Ureter (tissue), 1 donor: ENCODE data around the gene TRMU.

DNA sequence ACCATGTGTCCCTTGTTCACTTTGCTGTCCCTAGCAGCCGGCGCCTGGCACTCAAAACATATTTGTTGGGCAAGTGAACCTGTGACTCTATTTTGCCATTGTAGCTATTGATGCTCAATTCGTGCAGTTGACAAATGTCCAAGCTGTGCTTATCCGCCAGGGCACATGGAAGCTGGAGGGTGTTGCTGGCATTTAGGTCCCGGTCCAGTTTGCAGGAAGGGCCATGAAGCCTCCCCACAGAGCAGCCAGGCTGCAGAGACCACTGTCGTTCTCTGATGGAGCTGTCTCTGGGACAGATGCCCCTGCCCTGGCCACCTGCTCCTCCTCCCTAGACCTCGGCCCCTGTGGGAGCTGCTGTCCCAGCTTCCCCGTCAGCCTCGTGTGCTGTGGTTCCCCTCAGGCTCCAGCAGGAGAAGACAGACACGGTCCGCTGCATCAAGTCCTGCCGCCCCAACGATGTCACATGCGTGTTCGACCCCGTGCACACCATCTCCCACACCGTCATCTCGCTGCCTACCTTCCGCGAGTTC, 71.5 kb downstream of the FBLN1 start:
- PRO-cap = no peak

- PRO-cap = no peak
Observed at GRCh38 chr22:45785297-45786117, 113.9 kb downstream of the ATXN10 start.

GRCh38 chr22:46036799-46037004, 59.7 kb upstream of the WNT7B start:
- PRO-cap = no peak

DNA sequence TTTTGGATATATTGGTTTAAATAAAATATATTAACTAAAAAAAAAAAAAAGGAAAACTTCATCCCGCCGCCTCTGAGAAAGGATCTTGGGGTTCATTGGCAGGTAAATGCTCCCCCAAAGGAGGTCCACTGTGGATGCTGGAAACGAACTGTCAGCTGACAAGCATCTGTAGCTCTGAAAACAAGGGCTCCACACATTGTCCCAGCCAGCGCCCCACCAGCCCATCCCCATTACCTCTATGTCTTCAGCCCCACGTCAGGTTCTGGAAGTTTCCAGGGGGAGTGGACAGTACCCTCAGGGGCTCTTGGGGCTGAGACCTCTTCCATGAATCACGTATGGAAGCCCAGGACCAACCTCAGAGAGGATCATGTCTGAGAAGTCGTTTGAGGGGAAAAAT, 66.4 kb upstream of the WNT7B start:
- PRO-cap = no peak

- PRO-cap = no peak
Observed at GRCh38 chr22:46044263-46044453, 67.2 kb upstream of the WNT7B start.

DNA sequence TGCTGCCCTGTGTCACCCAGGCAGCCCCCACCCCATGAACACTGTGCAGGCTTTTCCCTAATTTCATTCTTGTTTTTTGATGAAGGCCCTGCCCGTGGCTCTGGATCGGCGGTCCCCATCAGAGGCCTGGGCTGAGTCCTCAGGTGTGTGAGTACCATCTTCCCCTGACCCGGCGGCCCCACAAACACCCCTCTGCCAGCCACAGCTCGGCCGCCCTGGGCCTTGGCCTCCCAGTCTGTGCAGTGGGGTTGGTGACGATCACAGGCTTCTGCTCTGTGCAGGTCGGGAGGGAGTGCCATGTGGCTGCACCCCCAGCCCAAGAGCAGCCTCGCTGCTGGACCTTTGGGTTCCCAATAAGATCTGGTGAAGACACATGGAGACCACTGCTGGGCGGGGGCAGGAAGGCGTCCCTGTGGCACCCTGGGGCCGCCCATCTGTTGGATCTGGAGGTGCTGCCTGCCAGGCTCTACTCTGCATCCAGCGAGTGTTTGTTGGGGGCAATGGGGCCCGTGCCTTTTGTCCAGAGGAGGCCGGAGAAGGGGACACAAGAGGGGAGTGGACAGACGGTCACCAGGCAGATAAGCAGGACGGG, 47.1 kb upstream of the PPARA start:
- PRO-cap = no peak

GRCh38 chr22:46149280-46150198, 787 bp upstream of the PPARA start:
- PRO-cap = no peak

GRCh38 chr22:46163240-46163962, 13.1 kb downstream of the PPARA start:
- PRO-cap = no peak

DNA sequence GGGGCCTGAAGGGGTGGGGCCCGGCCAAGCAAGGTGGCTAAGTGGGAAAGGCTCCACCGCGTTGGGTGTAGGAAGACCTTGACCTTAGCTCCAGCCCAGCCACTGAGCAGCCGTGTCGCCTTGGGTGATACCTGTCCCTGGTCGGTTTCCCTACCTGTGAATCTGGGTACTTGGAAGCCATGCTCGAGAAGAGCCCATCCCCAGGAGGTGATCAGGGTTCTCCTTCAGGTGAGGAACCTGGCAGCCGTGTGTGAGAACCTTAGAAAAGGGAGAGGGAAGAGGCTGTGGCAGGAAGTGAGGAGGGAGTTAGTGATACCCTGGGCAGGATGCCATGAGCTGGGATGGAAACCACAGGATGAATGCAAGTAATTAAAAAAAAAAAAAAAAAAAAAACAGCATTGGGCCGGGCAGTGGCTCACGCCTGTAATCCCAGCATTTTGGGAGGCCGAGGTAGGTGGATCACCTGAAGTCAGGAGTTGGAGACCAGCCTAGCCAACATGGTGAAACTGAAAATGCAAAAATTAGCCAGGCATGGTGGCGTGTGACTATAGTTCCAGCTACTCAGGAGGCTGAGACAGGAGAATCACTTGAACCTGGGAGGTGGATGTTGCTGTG, 21.7 kb downstream of the PPARA start:
- PRO-cap = no peak

GRCh38 chr22:46203076-46203569, 47.0 kb downstream of the CDPF1 start:
- PRO-cap = no peak

GRCh38 chr22:46213976-46214502, 36.1 kb downstream of the CDPF1 start:
- PRO-cap = no peak

- PRO-cap = no peak
Observed at GRCh38 chr22:46239347-46240646, 10.3 kb downstream of the CDPF1 start.

GRCh38 chr22:46244983-46245997, 4.8 kb downstream of the CDPF1 start:
- PRO-cap = no peak

DNA sequence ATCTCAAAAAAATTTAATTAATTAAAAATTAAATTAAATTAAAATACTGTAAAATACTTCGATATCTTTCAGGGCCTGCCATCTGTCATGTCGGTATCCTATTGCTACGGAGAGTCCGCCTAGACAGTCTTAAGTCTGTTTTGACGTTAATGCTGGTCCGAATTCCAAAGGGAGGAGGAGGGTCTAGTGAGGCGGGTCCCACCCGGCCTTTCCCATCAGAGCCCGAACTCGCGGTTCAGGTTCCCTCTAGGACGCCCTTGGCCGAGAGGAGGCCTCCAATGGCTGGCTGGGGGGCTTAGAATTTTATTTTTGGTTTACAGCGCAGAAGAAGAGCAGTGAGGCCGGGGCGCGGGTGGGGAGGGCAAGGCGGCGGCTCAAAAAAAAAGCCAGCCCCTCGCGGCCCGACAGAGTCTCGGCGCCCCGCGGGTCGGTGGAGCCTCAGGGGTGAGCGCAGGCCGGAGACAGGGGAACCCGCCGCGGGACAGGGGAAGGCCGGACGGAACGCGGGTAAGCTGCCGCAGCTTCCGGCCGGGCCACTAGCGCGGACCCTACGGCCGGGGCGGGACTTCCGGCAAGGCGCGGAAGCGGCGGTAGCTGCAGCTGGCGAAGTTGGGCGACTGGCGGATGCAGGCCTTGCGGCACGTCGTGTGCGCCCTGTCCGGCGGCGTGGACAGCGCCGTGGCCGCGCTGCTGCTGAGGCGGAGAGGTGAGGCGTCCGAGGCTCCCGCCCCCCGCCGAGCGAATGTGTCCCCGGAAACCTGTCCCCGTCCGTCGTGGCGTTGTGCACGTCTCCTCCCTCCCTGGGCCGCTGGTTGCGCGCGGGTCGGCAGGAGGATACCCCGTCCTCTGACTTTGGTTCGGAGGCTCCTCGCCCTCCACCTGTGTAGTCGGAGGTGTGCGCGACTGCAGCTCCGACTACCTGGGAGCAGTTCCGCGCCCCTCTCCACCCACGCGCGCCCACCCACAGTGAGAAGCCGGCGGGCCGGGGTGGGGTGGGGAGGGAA, at the start of gene TRMU:
Gene TRMU (plus strand): TSS at position 574 of the 1,004 bp plus-strand sequence.
- PRO-cap = bidirectional peak, plus-strand start at position 593 of the sequence, minus-strand start at position 483 of the sequence

DNA sequence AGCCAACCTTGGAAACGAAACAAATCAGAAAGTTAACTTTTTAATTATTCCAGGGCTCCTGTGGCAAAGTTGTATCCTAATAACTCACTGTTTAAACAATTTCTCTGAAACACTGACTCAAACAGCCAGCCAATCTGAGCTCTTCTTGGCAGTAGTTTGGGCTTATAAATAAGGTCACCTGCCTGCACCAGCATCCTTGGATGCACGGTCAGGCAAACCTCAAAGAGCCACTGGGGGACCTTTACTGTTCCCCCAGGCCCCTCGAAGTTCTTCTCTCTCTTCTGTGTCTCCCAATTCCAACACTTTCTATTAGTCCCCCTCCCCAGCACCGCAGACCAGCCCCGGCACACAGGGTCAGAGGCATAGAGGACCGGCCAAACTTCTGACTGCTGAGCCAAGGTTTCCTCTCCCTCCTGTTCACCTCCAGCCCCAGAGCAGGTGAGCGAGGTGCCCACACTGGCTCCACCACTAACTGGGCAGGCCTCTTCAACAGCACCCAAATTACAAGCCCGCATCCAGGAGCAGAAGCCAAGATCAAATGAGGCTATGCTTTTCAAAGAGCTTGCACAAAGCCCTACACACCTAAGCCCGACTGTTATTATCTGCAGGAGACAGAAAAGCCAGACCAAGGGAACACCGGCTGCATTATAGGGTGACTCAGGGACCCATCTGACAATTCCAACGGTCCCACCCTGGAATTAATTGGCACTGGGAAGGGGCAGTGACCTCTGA, 4.7 kb downstream of the CELSR1 start:
- PRO-cap = no peak

- PRO-cap = no peak
Observed at GRCh38 chr22:46561537-46562006, 24.2 kb upstream of the CELSR1 start.

DNA sequence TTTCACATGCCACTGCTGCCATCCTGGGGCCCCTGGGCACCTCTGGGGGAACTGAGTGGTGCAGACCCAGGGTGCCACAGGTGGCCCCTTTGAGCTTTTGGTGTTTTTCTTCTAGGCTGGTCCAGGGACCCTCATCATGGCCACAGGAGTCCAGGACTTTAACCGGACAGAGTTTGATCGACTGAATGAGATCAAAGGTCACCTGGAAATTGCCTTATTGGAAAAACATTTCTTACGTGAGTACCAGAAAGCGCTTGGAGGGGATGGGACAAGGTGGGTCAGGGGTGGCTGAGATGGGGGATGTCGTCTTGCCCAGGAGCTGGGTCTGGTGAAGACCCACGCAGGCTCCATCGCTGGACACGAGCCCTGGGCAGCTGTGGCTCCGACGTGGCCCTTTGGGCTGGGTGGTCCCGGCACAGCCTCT, 17.6 kb downstream of the GRAMD4 start:
- PRO-cap = no peak

DNA sequence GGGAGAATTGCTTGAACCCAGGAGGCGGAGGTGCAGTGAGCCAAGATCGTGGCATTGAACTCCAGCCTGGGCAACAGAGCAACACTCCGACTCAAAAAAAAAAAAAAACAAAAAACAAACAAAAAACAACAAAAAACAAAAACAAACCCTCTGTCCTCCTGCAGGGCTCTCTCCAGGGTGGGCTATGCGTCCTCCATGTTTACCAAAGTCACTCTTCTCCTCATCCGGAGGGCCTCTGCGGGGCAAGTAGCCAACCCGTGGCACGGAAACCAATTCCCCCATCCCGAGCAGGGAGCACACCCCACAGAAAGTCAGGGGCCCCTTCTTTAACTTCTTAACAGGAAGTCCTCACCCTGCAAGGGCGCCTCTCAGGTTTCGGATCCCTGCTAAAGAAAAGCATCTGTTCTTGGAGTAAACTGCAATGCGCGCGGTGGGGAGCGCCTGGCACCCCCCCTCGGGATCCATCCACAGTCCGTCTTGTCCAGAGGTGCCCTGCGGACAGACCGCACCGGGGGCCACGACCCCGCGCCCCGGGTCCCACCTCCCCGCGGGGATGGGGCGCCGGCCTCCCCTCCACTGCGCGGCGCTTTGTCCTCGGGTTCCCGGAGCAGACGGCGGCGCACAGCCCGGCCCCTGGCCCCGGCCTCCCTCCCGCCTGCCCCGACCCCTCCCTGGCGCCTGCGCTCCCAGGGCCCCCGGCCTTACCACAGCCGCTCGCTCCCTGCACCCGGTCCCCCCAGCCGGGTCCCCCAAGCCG, 675 bp downstream of the CERK start:
- PRO-cap = no peak

DNA sequence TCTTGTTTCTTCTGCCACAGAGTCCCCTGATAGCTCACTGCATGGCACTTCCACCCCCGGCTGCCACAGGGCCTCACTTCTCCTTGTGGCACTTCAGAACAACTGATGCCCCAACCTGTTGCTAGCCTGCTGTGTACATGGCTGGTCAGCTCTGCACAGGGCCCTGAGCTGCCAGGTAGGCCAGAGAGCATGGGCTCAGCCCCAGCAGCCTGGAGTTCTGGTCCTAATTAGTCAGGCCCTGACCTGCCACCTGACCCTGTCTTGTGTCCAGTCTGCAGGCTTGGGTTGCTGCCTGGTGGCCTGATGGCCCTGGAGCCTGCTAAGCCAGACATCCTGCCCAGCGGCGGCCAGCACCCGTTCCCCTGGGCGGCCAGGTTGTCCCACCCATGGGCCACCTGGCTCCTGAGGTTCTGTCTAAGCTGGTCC, 2.9 kb upstream of the CERK start:
- PRO-cap = no peak

- PRO-cap = no peak
Observed at GRCh38 chr22:46758759-46759368, 3.6 kb upstream of the TBC1D22A start.